ENCODE measurements around a stretch of chr3.

DNA sequence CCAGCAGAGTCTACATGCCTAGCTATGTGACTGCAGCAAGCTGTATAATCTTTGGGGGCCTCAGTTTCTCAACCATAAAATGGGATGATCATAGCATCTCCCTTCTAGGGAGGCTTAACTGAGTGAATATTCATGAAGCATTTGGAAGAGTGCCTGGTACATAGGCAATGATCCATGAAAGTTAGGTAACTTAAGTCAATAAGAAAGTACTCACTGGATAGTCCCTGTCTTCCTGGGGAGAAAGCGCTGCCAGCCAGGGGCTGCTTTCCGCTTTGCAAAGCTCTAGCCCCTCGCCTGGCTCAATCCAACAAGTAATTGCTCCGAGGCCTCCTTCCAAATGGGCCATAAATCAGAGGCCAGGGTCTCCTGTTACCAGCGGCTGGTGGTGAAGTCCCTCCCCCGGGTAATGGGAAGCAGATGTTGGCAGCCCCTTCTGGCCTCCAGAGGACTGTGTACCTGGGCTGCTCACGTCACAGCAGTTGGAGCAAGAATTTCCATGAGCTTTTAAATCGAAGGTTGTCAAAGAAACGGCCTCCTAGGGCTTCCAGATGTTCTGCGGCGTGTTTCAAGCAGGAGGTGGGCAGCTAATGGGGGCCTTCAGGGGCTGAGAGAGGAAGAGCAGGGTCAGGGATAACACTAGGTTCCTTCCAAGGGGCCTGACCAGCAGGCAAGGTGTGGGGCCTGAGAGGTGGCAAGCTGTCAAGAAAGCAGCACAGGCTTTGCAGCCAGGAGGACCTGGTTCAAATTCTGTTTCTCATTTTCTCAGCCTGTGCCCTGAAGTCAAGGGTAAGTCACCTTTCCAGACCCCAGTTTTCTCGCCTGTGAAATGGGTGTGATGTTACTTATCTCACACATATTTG, 522.1 kb upstream of the PROK2 start:
- PRO-cap = no peak
- CAGE, long polyA plus RNA = no peak

GRCh38 chr3:72317389-72317989, 530.8 kb downstream of the SHQ1 start:
- PRO-cap = no peak
- CAGE, long polyA plus RNA = no peak

GRCh38 chr3:72347689-72348410, 500.4 kb downstream of the SHQ1 start:
- PRO-cap = no peak
- CAGE, long polyA plus RNA = no peak

DNA sequence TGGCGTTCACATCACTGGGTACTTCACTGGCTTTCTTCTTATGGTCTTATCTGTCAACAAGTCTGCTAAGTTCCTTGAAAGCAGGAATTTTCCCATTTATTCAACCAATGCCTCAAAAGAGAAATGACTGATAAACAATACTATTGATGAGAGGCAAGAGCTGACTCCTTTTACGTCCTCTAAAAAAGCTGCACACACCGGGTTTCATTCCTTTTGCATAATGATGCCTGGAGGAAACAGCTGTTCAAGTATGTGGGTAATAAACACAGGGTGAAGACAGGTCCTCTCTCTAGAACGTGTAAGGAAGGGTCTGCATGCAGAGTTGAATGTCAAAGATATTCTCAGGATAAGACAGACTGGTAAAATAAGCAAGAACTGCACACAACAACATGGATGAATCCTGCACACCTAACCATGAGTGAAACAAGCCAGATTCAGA, 408.7 kb downstream of the SHQ1 start:
- PRO-cap = no peak
- CAGE, long polyA plus RNA = no peak

DNA sequence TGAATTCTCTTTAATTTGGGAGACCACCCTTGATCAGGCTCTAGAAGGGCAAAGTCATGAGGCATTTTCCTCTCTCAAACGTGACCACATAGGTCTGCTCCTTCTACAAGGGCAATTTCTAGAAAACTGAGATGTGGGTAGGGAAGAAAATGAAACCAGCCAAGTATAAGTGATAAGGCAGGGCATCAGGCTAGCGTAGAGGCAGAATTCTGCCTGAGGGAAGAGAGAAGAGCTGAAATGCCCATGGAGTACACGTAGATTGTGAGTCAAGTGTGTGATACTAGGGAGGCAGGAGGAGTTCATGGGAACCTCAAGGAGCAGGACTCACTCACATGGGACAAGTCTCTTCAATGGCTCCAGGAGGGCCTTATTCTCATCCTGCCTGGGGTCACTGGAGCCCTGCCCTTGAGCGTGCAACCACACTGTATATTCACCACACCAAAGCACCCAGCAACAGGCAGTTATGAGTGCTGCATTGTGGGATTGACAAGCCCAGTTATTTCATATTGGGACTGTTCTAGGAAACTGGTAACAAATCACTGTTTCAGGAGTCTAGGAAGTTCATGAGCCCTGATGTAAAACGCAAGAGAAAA, 34.8 kb upstream of the PPP4R2 start:
- PRO-cap = no peak
- CAGE, long polyA plus RNA = no peak

- PRO-cap = no peak
- CAGE, long polyA plus RNA = no peak
These were observed 240.2 kb downstream of the PDZRN3 start for GRCh38 chr3:73384399-73385014.

DNA sequence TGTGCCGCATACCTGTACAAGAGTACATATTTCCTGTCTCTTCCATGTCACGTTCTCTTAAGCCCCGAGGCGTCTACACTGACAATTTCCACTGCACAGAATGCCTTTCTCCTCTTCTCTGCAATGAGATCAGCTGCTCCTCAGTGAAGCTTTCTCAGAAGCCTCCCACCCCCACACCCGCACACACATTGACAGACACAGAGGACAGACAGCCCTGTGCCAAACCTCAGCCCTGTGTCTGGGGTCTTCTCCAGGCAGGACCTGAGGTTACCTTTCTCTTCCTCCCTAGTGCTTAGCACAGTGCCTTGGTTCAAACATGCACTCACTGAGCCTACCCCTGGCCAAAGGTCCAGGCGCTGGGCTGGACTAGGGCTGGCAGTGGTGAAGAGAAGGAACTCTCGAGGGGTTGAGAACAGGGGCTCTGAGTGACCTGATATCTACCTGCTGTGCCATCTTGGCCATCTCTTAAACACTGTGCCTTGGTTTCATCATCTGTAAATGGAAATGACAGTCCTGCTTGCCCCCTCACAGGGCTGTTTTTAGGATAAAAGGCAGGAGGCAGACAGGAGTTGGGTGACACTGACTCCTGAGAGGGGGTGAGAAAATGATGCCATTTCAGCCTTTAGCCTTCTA, 55.2 kb downstream of the PDZRN3 start:
- PRO-cap = no peak
- CAGE, long polyA plus RNA = no peak

GRCh38 chr3:73727016-73727458, 102.3 kb upstream of the PDZRN3 start:
- PRO-cap = no peak
- CAGE, long polyA plus RNA = no peak

GRCh38 chr3:73786247-73786965, 161.7 kb upstream of the PDZRN3 start:
- PRO-cap = no peak
- CAGE, long polyA plus RNA = no peak

- PRO-cap = no peak
- CAGE, long polyA plus RNA = no peak
These were observed 161.5 kb upstream of the FRG2C start for GRCh38 chr3:75502498-75503112.

DNA sequence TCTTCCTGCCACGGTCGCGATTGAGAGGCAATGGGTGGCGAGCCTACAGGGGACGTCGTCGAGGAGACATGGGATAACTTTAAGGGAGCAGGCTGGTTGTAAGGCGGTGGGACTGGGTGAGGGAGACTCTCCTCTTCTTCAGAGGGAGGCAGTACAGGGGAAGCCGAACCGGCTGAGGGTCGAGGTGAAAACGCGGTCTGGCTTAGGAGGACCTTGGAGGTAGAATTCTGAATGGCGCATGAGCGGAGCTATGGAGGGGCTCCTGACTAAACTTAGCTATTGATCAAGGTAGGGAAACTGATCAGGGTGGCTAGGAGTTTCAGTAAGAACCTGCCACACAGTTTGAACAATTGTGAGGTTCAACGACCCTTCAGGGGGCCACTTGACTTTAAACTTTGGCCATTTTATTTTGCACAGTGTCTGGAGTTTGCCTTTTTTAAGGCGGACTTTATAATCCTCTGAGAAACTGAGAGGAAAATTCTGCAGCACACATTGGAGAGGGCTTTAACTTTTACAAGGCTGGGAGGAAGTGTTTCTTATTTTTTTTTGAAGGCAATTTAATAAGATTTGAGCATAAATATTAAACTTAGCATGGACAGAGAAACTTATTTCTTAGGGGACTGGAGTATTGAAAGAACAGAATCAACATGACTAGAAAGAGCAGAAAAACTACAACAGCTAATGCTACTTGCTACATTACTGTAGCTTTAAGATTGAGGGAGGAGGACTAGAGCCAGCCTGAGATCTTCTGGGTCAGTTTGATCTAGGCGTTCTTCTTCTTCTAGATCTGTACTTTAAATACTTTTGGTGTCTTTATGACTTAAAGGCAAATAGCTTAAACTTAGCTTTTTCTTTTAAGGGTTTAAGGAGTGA, 159.3 kb upstream of the FRG2C start:
- PRO-cap = no peak
- CAGE, long polyA plus RNA = no peak

DNA sequence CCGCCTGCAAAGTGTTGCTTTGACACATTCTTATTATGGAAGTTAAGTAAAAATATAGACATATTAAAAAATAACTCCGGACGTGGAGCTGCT, 163 bp downstream of the ROBO2 start:
- PRO-cap = no peak
- CAGE, long polyA plus RNA = no peak

GRCh38 chr3:77468179-77468410, 428.2 kb downstream of the ROBO2 start:
- PRO-cap = no peak
- CAGE, long polyA plus RNA = no peak

GRCh38 chr3:81726674-81727252, 34.7 kb downstream of the GBE1 start:
- PRO-cap = no peak
- CAGE, long polyA plus RNA = no peak

GRCh38 chr3:81742936-81743329, 18.5 kb downstream of the GBE1 start:
- PRO-cap = no peak
- CAGE, long polyA plus RNA = no peak

DNA sequence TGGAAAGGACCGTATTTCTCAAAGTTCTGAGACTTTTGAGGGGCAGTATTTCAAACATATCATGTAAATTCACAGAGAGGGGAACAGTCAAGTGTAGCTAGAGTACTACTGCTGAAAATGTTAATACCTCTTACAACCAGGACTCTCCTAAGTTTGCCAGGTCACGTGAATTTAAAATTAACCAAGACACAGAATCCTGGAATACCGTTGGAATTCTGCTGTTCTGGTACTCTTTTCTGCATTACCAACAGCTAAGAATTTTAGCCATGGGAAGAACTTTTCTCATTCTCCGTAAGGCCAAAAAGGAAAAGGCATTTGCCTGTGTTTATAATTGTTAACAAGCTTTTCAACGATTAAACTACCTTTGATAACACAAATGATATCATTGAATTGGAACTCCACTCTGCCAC, 567 bp upstream of the GBE1 start:
- PRO-cap = no peak
- CAGE, long polyA plus RNA = no peak

GRCh38 chr3:81788615-81789028, 27.2 kb upstream of the GBE1 start:
- PRO-cap = no peak
- CAGE, long polyA plus RNA = no peak

DNA sequence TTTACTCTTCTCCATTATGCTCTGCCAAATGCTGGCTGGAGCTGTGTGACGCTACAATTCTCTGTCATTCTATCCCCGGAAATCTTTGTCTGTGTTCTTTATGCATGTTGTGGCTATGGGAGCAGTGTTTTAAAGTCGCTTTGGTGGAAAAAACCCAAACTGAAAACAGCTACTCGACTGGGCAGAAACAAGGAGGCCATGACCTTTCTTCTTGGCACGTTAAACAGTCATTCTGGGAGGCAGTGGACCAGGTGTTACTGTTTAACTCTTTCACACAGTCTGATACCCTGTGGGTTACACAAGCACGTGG, 55.4 kb upstream of the GBE1 start:
- PRO-cap = no peak
- CAGE, long polyA plus RNA = no peak

GRCh38 chr3:83934482-83935037, 1024.2 kb upstream of the CADM2 start:
- PRO-cap = no peak
- CAGE, long polyA plus RNA = no peak

- PRO-cap = no peak
- CAGE, long polyA plus RNA = no peak
These were observed 522.5 kb downstream of the VGLL3 start for GRCh38 chr3:86468446-86468825.